ENCODE measurements around a stretch of chr20.

DNA sequence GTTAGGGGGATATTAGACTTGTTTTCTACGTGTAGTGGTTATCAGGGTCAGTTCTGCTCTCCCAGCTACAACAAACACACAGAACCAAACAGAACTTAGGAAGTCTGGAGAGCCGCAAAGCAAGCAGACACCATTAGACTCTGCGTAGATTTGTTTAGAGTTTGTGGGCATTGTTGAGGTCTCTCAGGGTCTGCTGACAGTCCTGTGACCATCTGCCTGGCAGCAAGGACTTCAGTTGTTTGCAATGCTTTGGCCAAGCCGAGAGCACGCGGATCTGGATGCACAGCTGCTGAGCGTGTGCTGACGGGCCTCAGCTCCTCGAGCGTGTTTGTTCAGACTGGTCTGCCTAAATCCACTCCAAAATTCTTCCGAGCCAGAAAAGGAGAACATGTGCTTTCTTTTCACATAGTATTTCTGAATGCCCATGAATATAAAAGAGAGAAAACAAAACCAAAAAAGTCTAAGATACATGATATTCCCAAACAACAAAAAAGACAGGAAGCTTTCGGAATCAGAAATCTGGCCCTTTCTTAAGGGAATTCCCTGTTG, 159.0 kb downstream of the ZNF217 start:
- RRBS: no CpG with 5 or more reads among the region's 12 CpGs

DNA sequence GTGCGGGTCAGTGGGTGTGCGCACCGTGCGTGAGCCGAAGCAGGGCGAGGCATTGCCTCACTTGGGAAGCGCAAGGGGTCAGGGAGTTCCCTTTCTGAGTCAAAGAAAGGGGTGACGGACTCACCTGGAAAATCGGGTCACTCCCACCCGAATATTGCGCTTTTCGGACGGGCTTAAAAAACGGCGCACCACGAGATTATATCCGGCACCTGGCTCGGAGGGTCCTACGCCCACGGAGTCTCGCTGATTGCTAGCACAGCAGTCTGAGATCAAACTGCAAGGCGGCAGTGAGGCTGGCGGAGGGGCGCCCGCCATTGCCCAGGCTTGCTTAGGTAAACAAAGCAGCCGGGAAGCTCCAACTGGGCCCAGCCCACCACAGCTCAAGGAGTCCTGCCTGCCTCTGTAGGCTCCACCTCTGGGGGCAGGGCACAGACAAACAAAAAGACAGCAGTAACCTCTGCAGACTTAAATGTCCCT, 89.6 kb downstream of the ZNF217 start:
- RRBS: no CpG with 5 or more reads among the region's 26 CpGs

DNA sequence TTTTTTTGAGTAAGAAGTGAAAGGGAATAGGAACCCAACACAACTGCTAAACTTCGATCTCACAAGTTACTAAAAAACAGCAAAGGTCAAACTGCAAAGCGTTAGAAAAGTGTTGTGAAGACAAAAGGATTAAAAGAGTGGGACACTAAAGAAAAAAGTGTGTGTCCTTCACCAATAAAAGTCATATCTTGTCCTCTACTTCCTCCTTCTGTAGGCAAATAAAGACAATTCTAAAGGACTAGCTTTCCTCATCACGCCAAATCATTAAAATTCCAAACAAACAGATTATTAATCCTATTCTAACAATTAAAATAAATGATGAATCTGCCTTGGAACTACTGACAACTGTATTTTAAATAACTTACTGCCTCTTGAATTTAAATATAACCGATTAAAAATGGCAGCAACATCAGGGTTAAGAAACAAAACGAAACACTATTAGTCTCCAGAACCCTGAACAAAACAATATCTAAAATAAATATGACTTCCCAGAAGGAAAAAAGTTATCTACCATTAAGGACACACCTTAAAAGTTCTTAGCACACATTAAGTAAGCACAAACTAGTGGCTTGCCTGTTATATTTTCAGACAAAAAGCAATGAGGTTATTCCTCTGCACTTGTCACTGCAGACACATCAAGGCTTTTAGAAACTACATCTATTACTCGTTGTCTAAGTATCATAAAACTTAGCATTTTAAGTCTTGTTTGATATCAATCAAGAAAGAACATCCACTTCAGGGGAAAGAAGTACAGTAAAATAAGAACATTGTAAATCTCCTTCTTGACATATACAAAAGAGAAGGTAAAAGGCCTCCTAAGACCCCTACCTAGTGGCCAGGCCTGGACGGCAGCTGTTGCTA, 2.3 kb downstream of the ZNF217 start:
- RRBS: no CpG with 5 or more reads among the region's 7 CpGs

DNA sequence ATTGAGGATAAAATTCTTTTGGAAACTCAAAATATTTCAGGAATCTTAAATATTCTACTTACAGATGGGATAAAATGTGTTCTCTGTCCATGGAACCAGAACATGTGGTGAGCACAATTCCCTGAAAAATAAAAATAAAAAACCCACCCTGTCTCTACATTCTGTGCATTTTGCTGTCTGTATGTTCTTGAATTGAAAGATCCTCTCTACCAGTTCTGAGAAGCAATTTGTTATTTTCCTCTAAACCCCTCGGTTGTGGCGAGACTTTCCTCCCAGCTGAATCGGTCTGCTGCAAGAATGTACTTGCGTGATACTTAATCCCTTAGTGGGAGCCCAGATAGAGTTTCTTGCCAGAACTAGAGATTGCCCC, 112.7 kb upstream of the ZNF217 start:
- RRBS: no CpG with 5 or more reads among the region's 4 CpGs

- RRBS: no CpG with 5 or more reads among the region's 9 CpGs
Measured at GRCh38 chr20:53786575-53787381, 193.1 kb upstream of the ZNF217 start.

GRCh38 chr20:53839368-53840147, 230.8 kb downstream of the BCAS1 start:
- RRBS: no CpG with 5 or more reads among the region's 8 CpGs

- RRBS: no CpG with 5 or more reads among the region's 2 CpGs
Measured at GRCh38 chr20:53866596-53867040, 203.8 kb downstream of the BCAS1 start.

DNA sequence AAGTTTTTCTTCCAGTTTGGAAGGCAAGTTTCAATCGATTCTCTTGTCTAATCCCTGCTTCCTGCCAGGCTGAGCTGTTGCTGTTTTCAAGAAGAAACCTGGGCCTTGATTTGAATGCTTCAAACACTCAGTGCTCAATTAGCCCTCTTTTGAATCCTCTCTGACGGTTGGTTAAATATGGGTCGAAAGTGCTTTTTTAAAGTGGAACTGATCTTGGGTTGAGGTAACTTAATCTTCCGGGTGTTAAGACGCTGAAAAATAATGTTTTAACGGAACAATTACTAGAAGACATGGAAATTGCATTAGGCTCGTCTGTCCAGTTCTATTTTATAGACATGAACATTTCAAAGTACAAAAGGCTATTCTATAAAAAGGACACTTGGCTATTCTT, 203.2 kb downstream of the BCAS1 start:
- RRBS: no CpG with 5 or more reads among the region's 7 CpGs

- RRBS: no CpG with 5 or more reads among the region's 3 CpGs
Measured at GRCh38 chr20:53870150-53870957, 200.0 kb downstream of the BCAS1 start.

GRCh38 chr20:53921288-53921985, 149.0 kb downstream of the BCAS1 start:
- RRBS: no CpG with 5 or more reads among the region's 14 CpGs

GRCh38 chr20:53925840-53926410, 144.5 kb downstream of the BCAS1 start:
- RRBS: no CpG with 5 or more reads among the region's 10 CpGs

GRCh38 chr20:54195510-54196215, 12.2 kb upstream of the PFDN4 start:
- RRBS: no CpG with 5 or more reads among the region's 10 CpGs

GRCh38 chr20:56359765-56360532, 1.2 kb downstream of the FAM210B start:
- RRBS: 17% methylated on average over 3 of the region's 24 CpGs

- RRBS: no CpG with 5 or more reads among the region's 7 CpGs
Measured at GRCh38 chr20:56393110-56393522, 671 bp downstream of the CSTF1 start.

- RRBS: no CpG with 5 or more reads among the region's 7 CpGs
Measured at GRCh38 chr20:56433648-56434327, 21.7 kb downstream of the CASS4 start.

GRCh38 chr20:56624864-56625419, 4.2 kb upstream of the TFAP2C start:
- RRBS: 5% methylated on average over 6 of the region's 30 CpGs

DNA sequence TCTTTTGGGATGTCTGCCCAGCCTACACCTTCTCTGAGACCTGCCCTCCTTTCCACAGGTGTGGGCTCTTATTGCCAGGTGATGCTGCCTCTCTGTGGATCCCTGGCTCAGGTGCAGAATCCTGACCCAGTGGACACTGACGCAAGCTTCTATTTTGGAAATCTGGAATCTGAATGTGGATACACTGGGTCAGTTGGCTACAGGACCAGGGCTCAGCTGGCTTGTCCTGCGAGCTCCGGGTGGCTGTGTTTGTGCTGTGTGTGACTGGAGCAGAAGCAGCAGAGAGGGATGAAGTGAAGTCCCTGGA, 54.4 kb downstream of the TFAP2C start:
- RRBS: no CpG with 5 or more reads among the region's 3 CpGs

GRCh38 chr20:56925130-56925889, 296.2 kb downstream of the TFAP2C start:
- RRBS: 4% methylated on average over 23 of the region's 76 CpGs

- RRBS: no CpG with 5 or more reads among the region's 8 CpGs
Measured at GRCh38 chr20:57162195-57162688, 104.2 kb downstream of the BMP7 start.

GRCh38 chr20:57163524-57164003, 102.9 kb downstream of the BMP7 start:
- RRBS: no CpG with 5 or more reads among the region's 7 CpGs

Measured in pericardium (tissue), 1 donor.